Islet of Langerhans (tissue), 1 donor: ENCODE measurements around a stretch of chr11.

DNA sequence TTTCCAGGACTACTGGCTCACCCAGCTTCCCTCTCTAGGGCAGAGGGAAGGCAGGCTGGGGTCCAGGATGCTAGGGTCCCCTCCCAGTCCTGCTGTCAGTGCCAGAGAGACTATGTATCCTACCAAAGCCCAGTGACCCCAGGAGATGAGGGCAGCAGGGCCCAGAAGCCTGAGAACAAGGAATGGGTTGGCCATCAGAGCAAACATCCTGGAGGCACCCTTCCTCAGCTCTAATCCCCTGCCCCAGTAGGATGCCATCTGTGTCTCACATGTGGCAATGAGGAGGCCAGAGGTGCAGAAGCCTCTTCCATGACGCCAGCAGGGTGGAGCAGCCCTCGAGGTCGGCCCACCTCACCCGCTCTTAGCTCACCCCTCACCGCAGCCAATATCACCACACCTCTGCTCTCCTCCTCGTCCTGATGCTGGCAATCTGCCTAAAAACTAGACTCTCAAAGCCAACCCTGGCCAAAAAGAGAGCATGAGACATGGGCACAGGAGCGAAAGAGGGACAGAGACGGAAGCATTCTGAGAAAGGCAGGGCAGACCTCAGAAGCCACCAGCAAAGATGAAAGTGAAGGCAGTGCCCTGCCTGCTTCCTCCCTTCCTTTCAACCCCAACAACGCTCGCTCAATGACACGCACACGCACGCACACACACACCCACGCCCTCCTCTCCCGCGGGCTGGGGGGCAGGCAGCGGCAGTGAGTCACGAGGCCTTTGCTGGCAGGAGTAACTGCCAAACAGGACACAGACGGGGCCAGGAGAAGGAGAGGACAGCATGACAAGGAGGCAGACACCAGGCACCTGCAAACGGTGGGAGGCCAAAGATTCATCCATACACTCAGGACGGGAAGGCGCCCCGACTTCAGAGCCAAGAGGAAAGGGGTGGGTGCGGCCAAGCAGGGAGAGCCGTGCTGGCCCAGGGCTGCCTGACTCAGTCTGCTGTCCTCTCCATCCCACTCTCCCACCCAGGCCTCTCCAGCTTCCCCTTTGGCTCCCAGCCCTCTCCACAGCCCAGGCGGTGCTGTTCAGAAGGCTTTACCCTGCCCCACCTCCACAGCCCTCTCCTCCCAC is 11.6 kb downstream of the IGSF9B start:
- RRBS = no CpG with 5 or more reads among the region's 26 CpGs

GRCh38 chr11:134069862-134070106 is 912 bp downstream of the JAM3 start:
- RRBS = no CpG with 5 or more reads among the region's 4 CpGs

DNA sequence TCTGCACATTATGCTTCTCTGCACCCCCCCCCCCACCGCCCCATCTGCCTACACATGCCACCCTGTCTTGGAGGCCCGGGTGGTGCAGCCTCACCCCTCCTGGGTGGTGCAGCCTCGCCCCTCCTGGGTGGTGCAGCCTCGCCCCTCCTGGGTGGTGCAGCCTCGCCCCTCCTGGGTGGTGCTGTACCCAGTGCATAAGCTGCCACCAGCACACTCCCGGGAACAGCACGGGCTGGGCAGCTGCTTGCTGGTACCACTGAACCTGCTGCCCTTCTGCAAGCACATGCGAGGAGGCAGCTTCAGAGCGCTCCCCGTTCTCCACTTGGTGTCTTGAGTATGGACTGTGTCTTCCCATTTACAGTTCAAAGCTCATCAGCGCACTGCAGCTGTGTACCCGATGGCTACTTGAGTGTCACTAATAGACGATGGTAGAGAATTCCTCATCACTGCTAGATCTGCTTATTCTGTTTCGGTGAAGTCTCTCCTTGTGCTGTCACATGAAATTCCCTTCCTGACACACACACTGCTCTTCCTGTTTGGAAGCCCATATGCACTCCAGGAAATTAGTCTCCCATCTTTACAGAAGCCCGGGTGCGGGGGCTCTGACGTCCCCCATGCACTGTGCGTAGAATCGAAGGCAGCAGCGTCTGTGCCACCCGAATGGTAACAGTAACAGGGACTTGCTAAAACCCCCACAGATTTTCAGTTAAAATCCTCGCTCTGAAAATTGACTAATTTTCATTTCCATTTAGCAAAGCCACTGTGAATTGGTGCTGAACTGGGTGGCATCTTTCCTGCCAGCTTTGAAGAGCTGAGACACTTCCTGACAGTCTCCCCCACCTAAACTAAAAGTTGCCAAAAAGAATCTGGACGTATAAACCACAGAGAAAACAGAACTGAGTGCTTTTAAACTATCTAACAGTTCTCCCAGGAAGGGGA is 69.0 kb downstream of the NCAPD3 start:
- RRBS = no CpG with 5 or more reads among the region's 23 CpGs

DNA sequence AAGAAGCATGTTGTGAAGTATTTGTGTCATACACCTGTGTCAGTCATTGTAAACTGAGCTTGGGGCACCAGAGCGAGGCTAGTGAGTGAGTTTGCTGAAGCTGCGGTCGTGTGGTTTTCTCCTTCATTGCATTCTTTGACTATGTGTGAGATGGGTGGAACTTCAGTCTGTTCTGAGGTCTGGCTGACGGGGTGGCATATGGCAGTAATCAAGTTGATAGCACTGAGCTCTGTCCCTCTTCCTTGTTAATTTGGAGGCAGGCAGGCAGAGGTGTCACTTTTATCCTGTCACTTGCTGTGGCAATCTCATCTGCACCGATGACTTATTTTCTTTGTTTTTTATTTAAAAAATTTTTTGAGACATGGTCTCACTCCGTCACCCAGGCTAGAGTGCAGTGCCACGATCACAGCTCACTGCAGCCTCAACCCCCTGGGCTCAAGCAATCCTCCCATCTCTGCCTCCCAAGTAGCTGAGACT is 4.3 kb downstream of the VPS26B start:
- RRBS = no CpG with 5 or more reads among the region's 7 CpGs

- RRBS = 7% methylated on average over 9 of the region's 32 CpGs
Observed at GRCh38 chr11:134277070-134277719, 1.0 kb downstream of the GLB1L3 start.

- RRBS = no CpG with 5 or more reads among the region's 4 CpGs
Observed at GRCh38 chr11:134339746-134340131, 8.0 kb downstream of the GLB1L2 start.

- RRBS = no CpG with 5 or more reads among the region's 13 CpGs
Observed at GRCh38 chr11:134797766-134798154, 385.7 kb upstream of the B3GAT1 start.

- RRBS = no CpG with 5 or more reads among the region's 12 CpGs
Observed at GRCh38 chr11:134979092-134979515, 567.1 kb upstream of the B3GAT1 start.